Metastatic Lung Carcinoma in the Adrenal Gland (tissue), 1 donor: ENCODE measurements around the genes FAM199X, SERPINA7, PRPS1 and NCBP2L.

- PRO-cap = no peak
Measured at GRCh38 chrX:103830782-103831209, 1.3 kb downstream of the RAB9B start.

DNA sequence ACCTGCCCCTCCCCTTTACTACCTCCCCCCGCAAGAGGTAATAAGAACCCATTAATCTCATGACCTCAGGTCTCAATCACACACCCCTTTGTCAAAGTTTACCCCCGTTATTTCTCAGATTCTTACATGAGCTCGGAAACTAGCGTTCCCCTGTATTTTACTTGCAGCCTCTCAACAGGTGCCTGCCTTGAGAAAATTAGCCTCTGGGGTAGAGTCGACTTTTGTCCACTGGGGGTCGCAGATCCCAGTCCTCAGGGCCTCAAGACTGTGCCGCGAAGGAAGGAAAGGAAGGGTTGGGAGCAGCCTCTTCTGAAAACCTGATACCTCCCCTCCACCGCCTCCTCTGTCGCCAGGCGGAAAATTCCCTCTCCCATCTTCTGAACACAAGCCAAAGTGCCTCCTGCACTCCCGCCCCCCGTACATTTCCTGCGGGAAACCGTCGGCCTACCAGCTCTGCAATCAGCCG, 44.4 kb upstream of the TMSB15B start:
- PRO-cap = no peak

DNA sequence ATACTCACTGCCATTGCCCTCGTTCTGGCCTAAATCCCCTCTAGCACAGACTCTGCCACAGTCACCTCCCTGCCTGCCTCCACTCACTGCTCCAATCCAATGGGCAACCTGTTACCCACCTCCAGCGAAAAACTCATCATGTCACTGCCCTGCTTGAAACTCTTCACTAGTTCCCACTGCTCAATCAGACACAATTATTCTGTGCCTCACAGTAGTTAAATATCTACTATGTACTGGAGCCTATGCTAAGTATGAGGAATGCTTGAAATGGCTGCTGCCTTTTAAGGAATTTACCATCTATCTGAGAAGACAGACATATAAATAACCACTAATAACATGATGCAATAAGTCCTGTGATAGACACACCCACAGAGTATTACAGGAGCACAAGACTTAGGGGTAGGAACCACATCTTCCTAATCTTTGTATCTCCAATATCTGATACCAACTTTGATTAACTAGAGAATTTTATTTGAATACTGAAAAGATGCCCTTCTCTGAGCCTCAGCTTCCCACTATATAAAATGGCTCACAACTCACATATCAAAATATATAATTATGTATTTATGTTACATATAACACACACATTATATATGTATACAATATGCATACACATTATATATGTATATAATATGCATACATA, 21.1 kb downstream of the SLC25A53 start:
- PRO-cap = no peak

- PRO-cap = bidirectional peak, plus-strand start at chrX:104166472, minus-strand start at chrX:104166311; unidirectional peak, plus-strand start at chrX:104166742
Measured at GRCh38 chrX:104166382-104167198, at the start of gene FAM199X. Gene FAM199X, plus strand, starts transcription at chrX:104166453.

- PRO-cap = no peak
Measured at GRCh38 chrX:104185966-104186277, 19.7 kb downstream of the FAM199X start.

DNA sequence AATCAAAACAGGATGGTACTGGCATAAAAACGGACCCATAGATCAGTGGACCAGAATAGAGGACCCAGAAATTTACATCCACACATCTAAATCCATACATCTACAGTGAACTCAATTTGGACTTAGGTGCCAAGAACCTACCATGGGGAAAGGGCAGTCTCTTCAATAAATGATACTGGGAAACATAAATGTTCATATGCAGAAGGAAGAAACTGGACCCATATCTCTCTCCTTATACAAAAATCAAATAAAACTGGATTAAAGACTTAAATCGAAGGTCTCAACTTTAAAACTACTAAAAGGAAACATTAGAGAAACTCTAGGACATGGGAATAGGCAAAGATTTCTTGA, 207.9 kb upstream of the NRK start:
- PRO-cap = no peak

- PRO-cap = no peak
Measured at GRCh38 chrX:106038609-106038879, at the start of gene SERPINA7. Gene SERPINA7, minus strand, starts transcription at chrX:106038727.

DNA sequence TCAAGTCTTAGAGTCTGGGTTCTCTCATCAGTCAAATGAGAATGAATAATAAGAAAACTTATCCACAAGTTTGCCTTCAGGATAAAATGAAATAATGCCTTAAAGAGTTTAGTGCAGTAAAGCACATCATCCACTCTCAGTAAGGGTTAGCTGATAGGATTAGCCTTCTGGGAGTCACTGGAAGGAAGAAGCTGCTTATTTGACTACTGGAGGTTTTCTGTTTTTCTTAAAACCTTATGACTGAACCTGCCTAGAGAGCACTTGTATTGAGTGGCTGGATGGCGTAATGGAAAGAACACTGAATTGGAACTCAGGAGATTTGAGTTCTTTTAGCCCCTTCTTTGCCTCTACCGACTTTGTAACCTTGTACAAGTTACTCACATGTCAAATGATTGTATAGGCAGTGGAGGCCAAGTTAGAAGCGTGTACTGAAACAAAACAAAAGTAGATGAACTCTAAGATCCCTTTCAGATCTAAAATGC, 1.9 kb downstream of the RNF128 start:
- PRO-cap = bidirectional peak, plus-strand start at position 266 of the sequence, minus-strand start at position 135 of the sequence

GRCh38 chrX:106912823-106913125, 7.4 kb upstream of the CLDN2 start:
- PRO-cap = no peak

DNA sequence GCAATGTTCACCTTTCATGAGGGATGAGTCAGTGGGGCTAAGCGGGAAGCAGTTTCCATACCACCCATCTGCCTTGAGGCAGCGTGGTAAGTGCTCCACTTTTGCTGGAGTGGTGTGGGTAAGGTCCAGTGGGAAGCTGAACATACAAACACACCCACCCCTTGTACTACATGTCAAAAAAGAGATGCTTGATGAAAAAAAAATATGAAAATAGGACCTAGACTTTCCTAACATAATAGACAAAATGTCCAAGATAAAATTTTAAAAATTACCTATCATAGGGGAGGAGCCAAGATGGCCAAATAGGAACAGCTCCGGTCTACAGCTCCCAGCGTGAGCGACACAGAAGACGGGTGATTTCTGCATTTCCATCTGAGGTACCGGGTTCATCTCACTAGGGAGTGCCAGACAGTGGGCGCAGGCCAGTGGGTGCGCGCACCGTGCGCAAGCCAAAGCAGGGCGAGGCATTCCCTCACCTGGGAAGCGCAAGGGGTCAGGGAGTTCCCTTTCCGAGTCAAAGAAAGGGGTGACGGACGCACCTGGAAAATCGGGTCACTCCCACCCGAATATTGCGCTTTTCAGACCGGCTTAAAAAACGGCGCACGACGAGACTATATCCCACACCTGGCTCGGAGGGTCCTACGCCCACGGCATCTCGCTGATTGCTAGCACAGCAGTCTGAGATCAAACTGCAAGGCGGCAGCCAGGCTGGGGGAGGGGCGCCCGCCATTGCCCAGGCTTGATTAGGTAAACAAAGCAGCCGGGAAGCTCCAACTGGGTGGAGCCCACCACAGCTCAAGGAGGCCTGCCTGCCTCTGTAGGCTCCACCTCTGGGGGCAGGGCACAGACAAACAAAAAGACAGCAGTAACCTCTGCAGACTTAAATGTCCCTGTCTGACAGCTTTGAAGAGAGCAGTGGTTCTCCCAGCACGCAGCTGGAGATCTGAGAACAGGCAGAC, 37.1 kb upstream of the RBM41 start:
- PRO-cap = no peak

GRCh38 chrX:107627908-107628640, at the start of gene PRPS1:
Gene PRPS1, plus strand, starts transcription at chrX:107628510.
- PRO-cap = bidirectional peak, plus-strand start at chrX:107628515, minus-strand start at chrX:107628279

GRCh38 chrX:107672779-107673040, 44.4 kb downstream of the PRPS1 start:
- PRO-cap = no peak

DNA sequence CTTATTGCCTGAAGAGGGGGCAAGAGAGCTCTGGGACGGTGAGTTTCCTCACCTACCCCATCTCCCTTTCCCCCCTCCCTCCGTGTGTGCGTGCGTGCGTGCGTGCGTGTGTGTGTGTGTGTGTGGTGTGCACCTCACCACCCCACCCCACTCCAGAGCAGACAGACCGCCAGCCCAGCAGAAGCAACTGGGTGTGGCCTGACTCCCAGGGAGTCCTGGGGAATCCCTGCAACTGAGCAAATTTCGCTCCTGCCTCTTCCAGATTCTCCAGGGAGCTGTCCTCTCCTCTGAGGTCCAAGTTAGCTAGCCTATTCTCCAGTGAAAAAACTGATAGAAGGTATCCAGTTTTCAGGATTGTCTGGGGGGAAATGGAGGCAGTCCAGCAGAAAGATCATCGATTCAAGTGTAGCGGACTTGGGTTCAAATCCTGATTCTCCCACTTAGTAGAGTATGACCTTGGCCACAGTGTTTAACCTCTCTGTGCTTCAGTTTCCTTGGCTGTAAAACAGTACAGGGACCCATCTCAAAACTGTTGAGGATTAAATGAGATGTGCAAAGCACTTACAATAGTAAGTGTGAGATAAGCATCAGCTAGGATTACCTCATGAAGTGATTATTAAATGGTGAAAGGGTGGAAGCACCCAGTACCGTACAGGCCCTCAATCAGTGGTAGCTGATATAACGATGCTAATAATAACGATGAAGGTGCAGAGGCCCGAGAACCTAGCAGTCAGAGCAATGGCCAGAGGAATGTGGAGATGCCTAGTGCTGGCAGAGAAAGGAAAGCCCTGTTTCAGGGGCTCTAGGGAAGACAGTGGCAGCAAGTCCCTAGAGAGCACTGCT, 45.0 kb downstream of the PRPS1 start:
- PRO-cap = unidirectional peak, plus-strand start at position 150 of the sequence

GRCh38 chrX:107730364-107731691, 44.8 kb downstream of the TSC22D3 start:
- PRO-cap = no peak

GRCh38 chrX:107740531-107741246, 34.9 kb downstream of the TSC22D3 start:
- PRO-cap = no peak

DNA sequence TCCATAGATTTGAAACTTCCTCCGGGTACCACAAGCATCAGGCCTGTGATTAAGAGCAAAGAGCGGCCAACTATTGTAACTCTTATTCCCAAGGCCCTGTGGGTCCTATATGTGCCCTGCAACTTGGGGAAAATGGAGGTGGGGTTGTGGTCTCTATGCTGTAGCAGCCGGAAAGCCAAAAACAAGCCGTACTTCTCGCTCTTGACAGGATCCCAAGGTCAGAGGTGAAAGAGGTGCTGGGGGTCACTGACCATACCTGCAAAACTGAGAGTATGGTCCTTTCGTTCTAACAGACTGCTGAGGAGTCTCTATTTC, at the start of gene NCBP2L:
Gene NCBP2L (plus strand): TSS at position 92 of the 315 bp plus-strand sequence.
- PRO-cap = no peak

DNA sequence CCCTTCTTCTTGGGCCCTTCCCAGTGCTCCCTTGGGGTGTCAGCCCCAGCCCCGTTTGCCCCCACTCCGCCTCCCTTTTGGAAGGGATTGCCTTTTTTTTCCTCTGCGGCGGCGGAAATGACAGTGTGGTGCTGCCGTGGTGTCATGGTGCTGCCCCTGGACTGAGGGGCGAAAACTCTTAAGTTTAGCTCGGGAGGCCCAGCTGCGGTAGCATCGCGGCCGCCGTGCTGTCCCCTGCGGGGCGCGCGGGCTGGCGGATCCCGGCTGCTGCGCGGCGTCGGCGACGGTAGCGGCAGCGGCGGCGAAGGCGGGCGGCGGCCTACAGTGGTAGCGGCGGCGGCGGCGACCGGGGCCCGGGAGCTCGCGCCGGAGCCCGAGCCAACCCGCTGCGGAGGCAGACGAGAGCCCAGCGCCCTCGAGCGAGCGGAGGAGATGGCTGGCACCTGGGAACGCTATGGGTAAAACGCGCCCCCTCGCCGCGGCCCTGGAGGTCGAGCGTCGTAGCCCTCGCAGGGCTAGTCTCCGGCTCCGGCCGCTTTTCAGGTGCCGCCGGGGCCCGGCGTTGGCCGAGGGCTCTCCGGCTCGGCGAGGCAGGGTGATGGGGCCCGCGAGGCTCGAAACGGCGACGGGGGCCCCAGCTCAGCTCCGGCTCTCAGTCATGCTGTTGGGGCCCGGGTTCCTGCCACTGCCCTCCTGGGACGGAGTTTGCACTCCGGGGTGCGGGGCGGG, 471 bp downstream of the MID2 start:
- PRO-cap = no peak

- PRO-cap = no peak
Measured at GRCh38 chrX:107827104-107827260, 1.3 kb downstream of the MID2 start.

DNA sequence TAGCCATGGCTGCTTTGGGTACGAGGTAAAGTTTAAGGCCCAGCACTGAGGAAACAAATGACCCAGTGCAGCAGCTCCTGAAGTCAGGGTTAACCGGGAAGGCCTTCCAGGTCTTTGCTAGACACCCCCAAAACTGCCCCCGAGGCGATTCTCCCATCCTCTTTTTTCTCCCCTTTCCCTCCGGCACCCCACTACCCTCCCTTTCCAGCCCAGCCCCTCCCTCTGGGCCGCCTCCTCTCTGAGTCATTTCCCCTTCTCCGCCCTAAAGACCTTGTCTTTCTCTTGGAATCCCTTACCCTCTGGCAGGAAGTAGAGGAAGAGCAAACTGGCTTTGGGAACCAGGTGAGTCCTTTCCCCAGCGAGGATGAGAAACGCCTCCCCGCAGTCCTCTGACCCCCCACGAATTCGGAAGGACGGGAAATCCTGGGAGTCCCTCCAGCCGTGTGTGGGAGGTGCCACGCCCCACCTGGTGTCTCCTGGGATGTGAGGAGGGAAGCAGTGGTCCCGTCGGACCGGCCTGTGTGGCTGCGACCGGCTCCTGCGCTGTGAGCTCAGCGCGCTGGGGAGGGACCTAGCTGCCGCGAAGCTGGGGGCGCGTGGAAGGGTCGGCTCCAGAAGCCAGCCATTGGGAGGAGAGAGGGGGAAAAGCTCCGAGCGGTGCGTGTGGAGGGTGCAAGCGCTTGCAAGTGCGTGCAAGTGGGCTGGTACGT, 46.5 kb downstream of the TEX13B start:
- PRO-cap = unidirectional peak, plus-strand start at position 274 of the sequence

DNA sequence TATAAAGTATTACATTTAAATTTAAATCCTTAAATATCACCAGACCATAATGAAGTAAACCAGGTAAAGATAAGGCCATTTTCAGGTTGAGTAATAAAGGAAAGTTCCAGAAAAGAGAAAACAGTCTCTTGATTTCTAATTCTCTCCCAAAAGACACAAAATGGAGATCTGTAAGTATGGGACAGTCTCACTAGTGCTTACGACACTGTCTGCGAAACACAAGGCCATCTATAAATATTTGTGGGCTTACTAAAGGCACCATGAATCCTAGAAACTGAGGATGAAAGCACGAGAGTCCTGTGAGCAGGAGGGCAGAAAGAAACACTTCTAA, 943 bp downstream of the PSMD10 start:
- PRO-cap = unidirectional peak, plus-strand start at position 158 of the sequence